AG09309 (cell line): ENCODE measurements around a stretch of chr3.

GRCh38 chr3:15752659-15753496, 44.9 kb downstream of the ANKRD28 start:
- RRBS: no CpG with 5 or more reads among the region's 6 CpGs

- RRBS: 2% methylated on average over 41 of the region's 128 CpGs
Measured at GRCh38 chr3:15859240-15860287, 61.8 kb upstream of the ANKRD28 start.

GRCh38 chr3:16053612-16054327, 120.7 kb upstream of the GALNT15 start:
- RRBS: no CpG with 5 or more reads among the region's 1 CpG

DNA sequence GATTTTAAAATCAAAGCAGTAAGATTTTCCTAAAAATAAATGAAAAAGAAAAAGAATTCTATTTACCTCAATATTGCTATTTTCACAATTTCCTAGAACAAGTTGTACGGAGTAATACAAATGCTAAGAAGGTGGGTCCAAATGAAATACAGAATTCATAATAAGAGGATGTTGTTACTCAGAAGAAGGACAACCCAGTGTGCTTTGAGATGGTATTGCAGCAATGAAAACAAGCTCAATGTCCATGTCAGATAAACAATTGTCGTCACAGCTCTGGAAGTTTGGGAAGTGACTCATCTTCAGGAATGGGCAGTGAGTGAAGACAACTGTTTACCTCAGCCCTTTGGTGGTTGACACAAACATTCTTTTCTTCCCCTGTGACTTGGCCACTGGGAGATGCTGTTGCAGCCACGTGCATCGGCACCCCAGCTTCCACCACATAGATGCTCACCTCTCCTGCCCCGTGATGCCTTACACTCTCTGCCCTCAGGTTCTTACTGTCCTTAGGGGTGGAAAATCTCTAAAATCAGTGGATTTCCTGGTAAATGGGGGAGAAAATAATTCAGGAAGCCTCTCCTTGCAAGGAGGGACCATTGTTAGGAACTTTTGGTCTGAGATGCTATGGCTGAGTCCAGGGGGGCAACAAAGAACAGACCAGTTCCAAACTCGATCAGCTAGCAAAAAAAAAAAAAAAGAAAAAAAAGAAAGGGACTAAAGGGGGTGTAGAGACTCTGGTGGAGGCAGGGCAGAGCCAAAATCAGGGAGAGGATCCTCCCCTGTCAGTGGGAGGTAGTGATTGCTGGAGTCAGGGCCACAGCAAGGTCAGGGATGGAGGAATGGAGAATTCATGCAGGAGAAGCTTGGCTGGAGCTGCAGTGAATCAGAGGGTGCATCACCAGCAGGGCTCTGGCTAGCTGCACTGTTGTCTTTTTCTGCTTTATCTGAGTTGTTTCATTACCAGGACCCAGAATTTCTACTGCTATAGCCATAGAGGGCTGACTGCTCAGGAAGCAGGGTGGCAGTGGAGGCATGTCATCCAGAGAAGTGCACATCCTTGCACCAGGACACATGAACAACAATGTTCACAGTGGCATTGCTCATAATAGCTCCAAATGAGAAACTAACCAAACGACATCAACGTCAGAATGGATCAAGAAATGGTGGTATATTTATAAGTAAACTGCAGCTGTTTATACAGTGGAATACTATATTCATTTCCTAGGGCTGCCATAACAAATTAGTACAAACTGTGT, 113.8 kb upstream of the GALNT15 start:
- RRBS: no CpG with 5 or more reads among the region's 8 CpGs

DNA sequence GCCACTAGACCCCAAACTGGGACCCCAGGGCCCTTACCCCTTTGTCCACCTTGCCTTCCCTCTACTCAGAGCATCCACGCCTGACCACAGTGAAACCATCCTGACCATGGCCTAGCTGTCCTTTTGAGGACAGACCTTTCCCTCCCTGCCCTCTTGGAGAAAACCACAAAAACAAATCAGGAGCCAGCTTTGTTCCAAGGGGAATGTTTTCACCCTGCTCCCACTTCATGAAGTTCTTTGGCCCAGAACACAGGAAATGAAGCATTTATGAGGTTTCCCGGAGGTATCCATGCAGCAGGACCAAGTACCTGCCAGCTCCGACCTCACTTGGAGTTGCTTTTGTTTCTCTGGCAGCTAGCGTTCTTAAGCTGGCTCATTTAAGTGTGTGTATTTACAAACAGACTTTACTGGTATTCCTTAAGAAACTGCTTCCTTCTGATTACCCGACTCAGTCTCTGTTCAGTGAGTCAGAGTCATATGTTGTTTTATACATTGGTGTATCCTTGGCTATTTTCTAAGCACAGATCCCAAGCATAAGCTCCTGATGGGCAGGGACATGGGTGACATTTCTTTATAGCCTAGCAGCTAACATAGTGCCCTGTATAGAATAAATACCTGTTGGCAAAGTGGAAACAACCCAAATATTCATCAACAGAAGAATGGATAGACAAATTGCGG, 34.0 kb upstream of the GALNT15 start:
- RRBS: no CpG with 5 or more reads among the region's 6 CpGs

GRCh38 chr3:16286659-16287561, 21.9 kb downstream of the OXNAD1 start:
- RRBS: no CpG with 5 or more reads among the region's 7 CpGs

DNA sequence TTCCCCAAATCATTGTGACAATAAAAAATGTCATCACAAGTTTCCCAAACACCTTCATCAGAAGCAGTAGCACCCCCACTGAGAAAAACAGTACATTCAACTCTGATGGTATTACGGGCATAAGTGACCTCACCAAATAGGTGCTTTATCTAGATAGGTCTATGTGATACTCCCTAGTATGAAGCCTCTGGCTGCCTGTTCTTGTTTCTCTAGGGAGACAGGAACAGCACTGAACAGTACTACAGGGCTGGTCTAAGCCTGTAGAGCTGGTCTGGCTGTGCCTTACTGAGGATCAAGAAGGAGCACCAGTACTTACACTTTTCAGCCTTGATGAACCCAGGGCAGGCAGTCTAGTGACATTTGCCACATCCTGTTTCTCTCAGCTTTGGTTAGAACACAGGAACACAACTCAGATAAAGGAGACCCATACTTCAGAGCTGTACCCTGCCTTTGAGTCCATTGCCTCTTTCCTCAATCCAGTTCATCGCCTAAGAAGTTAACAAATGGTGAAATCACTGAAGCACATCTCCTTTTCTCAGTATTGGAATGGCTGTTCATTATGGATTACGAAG, 35.9 kb downstream of the OXNAD1 start:
- RRBS: no CpG with 5 or more reads among the region's 3 CpGs

GRCh38 chr3:16338176-16338637, 73.2 kb downstream of the OXNAD1 start:
- RRBS: no CpG with 5 or more reads among the region's 9 CpGs

- RRBS: 89% methylated on average over 8 of the region's 16 CpGs
Measured at GRCh38 chr3:16377830-16378326, 112.9 kb downstream of the OXNAD1 start.

DNA sequence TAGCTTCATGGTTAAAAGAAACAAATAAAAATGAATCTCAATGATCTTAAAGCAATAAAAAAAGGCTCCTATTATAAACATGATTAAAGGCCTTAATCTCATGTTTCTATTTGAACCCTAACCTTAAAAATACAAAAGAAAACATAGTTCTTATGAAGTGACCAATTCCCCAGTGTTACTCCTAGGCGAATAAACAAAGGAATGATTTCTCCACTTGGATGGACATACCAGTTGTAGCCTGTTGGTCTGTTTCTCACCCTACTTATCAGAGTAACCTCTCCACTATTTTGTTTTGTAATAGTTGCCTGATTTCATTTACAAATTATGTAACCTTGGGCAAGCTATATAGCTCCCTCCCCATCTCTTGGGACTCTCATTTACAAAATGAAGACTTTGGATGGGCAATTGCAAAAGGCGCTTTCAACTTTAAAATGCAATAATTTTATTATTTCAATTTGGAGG, 74.4 kb downstream of the RFTN1 start:
- RRBS: no CpG with 5 or more reads among the region's 2 CpGs

DNA sequence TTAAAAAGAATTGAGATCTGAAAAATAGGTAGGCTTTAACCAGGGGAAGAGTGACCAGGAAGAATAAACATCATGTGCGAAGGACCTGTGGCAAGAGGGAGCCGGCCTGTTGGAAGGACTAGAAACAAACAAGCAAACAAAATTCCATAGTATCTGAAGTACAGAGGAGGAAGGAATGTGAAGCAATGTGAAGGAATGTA, 84.5 kb upstream of the PLCL2 start:
- RRBS: no CpG with 5 or more reads among the region's 2 CpGs

DNA sequence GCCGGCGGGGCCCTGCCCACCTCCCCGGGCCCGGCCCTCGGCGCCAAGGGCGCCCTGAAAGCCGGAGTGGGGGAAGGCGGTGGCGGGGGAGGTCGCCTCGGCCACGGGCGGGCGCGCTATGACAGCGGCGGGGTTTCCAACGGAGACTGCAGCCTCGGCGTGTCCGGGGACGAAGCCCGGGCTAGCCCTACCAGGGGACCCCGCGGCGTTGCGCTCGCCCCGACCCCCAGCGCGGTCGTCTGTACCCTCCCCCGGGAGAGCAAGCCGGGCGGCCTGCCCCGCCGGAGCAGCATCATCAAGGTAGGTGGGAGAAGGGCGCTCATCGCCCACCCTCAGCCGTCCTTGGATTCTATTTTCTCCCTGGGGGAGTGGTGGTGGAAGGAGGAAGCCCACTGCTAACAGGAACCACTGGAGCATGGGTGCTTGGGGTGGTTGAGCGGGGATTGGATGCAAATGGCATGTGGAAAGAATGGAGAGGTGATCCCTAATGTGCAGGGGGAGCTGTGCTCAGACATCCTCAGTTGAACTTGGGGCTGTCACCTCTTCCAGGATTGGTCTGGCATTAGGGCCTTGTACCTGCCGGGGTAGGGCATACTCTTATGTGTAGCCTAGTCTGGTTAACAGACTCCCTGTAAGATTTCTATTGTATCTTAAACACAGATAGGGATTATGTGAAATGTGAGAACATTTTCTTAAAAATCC, 463 bp downstream of the PLCL2 start:
- RRBS: 2% methylated on average over 18 of the region's 43 CpGs

GRCh38 chr3:16897191-16897481, 12.4 kb downstream of the PLCL2 start:
- RRBS: no CpG with 5 or more reads among the region's 1 CpG

- RRBS: no CpG with 5 or more reads among the region's 9 CpGs
Measured at GRCh38 chr3:17140672-17141108, 255.9 kb downstream of the PLCL2 start.

DNA sequence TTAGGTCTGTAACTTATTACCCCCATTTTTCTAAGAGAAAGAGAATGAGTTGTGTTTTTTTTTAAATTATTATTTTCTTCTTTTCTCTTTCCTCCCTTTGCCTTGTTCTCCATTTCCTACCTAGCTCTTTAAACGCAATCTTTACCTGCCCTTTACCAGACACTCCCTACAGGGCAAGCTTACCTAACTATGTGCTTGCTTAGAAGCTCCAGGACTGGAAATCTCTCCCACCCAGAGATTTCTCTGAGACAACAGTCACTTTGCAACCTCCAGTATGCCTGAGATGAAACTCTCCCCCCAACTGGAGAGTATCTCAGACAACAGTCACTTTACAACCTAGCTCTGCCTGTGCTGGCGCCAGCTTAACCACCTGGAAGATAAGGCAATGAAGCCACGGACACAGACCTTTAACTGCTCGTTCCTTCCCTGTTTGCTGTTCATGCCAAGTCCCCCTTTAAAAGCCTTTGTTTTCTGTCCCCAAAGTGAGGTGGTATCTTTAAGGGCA, 298.1 kb downstream of the PLCL2 start:
- RRBS: no CpG with 5 or more reads among the region's 4 CpGs

DNA sequence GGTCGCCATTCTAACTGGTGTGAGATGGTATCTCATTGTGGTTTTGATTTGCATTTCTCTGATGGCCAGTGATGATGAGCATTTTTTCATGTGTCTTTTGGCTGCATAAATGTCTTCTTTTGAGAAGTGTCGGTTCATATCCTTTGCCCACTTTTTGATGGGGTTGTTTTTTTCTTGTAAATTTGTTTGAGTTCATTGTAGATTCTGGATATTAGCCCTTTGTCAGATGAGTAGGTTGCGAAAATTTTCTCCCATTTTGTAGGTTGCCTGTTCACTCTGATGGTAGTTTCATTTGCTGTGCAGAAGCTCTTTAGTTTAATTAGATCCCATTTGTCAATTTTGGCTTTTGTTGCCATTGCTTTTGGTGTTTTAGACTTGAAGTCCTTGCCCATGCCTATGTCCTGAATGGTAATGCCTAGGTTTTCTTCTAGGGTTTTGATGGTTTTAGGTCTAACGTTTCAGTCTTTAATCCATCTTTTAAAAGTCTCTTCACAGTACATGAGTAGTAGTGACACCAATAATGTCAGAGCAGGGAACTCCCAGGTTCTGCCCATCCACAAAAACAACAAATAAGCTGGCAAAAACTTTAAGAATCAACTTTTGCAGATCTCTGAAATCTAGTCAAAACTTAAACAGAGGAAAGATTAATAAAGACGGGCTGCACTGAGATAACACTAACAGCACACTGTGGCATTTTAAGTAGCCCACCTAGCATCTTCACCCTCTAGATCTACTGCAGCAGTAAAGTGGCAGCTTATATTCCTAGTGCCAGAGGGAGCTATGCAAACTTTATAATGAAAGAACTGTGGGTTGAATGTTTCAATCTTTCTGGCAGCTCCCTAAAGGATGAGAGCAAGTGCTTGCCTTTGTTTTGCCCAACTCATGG, 256.2 kb downstream of the TBC1D5 start:
- RRBS: no CpG with 5 or more reads among the region's 5 CpGs

DNA sequence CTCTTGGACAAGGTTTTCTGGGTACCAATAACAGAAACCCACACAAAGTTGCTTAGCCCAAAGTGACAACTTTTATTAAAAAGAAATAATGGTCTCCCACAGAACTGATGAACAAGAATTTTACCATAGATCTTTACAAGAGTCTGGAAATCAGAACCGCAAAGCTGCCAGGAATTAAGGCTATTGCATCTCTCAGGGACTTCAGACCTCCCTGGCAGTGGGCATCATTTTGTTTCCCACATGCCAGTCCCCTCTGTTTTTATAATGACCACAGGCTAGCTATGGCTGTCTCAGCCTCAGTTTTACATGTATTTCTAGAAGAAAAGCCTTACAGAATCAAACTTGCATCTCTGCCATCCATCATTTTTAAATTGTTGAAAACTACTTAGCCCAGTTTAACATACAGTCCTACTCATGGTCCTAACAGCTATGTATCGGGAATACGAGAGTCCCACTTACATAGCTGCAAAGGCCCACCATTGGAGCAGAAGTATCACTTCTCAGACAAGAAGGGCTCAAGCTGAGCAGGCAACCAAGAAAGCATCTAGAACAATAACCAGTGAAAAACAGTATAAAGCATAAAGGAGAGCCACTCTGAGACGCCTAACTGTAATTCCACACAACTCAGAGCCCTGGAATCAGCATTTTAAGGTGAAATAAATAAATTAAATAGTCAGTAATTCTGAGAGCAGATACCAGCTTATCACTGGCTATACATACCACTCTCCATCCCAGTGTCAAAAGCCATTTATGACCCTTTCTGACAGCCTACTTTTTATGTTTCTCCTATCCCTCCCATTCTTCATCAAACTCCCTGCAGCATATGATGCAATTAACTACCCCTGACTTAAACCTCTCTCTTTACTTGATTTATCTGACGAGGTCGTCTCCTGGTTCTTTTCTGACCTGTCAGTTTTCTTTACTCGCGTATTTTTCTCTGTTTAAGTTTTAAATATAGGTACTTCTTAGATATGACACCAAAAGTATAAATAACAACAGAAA, 29.9 kb downstream of the TBC1D5 start:
- RRBS: no CpG with 5 or more reads among the region's 8 CpGs

- RRBS: no CpG with 5 or more reads among the region's 14 CpGs
Measured at GRCh38 chr3:18331019-18331463, 94.1 kb downstream of the SATB1 start.

DNA sequence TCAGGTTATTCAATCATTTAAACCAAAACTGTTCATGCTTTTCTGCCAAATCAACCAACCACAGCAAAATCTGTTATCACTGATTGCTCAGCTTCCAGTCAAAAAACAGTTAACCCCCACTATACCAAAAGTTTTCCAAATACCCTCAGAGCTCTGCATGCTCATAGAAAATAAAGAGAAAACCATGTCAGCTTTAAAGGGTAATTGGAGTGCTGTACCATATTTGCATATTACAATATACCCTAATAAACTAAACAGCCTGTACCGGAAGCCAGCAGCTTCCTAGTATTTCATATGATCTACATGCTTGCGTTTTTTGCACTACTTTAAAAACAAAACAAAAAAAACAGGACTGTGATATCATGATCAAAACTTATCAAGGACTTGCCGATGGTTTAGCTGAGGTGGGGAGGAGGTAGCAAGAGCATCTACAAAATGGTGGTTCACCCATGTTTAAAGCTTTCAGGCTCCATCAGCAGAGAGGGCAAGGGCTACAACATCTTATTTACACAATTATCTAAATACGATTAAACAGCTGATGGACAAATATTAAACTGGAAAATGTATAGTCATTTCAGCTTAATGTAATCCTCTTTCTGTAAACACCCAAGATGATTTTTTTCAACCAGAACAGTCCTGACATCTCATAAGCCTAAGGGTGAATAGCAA, 22.6 kb downstream of the SATB1 start:
- RRBS: no CpG with 5 or more reads among the region's 4 CpGs